ENCODE measurements around a stretch of chr3.

- RRBS, result no CpG with 5 or more reads among the region's 13 CpGs
Observed at GRCh38 chr3:184546987-184547641, 14.5 kb upstream of the EPHB3 start.

- RRBS, result no CpG with 5 or more reads among the region's 42 CpGs
Observed at GRCh38 chr3:184572507-184573365, 11.2 kb downstream of the EPHB3 start.

GRCh38 chr3:184765810-184766162 is 46.2 kb upstream of the VPS8 start:
- RRBS, result no CpG with 5 or more reads among the region's 5 CpGs

DNA sequence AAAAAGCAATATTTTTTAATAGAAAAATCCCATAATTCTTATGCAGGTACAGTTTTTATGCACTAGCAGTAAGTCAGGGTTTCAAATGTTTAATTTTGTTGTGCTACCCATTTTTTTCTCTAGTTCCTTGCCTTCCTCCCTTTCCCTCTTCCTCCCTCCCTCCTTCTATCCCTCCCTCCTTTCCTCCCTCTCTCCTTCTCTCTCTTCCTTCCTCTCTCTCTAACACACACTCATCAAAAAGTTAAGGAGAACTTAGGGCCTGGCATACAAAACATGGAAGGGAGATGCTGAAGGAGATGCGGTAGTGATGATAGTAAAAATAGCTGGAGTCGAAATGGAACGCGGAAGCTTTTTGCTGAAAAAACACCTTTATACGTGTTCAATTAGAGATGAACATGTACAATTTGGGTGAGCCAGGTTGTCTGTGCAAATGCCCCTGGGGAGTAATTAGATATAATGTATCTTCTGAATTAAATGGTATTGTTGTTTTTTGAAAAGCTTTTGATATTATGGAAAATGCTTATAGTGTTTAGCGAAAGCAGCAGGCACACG is 103.9 kb downstream of the VPS8 start:
- RRBS, result no CpG with 5 or more reads among the region's 7 CpGs

- RRBS, result no CpG with 5 or more reads among the region's 3 CpGs
Observed at GRCh38 chr3:185313619-185314122, 49.3 kb upstream of the MAP3K13 start.

GRCh38 chr3:185503484-185504194 is 4.8 kb upstream of the TMEM41A start:
- RRBS, result no CpG with 5 or more reads among the region's 2 CpGs

DNA sequence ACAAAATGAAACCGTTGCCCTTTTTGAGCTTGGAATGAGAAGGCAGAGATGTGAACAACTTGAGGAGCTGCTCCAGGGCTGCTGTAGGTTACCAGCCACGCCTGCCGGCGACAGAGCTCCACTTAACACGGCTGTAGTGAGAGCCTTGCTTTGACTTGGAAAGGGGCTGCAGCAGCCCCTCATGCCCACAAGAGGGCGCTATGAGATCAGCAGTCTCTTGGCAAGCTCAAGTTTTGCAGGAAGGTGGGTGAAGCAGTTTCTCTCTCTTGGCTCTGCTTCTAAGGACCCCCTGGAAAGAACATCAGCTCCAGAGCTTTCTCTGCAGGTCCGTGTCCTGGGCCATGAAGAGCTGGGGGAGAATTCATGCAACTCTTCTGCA is 74.3 kb downstream of the SENP2 start:
- RRBS, result no CpG with 5 or more reads among the region's 7 CpGs

DNA sequence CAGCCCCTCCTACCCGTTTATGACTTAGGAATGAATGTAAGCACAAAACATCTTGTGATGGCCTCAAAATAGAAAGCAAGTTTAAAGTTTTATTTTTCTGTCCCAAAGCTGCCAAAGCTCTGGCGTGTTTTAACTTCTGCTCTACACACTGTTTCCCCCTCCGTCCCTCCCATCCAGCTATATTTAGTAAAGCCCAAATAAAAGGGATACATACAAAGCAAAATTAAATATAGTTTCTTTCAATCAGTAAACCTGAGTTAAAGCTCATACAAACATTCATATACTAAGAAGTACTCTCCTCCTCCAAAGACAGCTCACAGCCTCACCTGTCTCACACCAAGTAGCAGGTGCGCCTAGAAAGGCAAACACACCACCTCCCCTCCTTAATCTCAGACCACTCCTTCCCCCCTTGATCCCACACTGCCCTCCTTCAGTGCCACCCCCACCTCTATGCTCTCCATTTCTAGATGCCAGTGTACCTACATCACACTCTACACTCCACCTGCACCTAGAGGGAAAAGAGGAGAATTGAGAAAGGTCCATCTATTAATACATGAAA is 59.7 kb downstream of the IGF2BP2 start:
- RRBS, result no CpG with 5 or more reads among the region's 4 CpGs

DNA sequence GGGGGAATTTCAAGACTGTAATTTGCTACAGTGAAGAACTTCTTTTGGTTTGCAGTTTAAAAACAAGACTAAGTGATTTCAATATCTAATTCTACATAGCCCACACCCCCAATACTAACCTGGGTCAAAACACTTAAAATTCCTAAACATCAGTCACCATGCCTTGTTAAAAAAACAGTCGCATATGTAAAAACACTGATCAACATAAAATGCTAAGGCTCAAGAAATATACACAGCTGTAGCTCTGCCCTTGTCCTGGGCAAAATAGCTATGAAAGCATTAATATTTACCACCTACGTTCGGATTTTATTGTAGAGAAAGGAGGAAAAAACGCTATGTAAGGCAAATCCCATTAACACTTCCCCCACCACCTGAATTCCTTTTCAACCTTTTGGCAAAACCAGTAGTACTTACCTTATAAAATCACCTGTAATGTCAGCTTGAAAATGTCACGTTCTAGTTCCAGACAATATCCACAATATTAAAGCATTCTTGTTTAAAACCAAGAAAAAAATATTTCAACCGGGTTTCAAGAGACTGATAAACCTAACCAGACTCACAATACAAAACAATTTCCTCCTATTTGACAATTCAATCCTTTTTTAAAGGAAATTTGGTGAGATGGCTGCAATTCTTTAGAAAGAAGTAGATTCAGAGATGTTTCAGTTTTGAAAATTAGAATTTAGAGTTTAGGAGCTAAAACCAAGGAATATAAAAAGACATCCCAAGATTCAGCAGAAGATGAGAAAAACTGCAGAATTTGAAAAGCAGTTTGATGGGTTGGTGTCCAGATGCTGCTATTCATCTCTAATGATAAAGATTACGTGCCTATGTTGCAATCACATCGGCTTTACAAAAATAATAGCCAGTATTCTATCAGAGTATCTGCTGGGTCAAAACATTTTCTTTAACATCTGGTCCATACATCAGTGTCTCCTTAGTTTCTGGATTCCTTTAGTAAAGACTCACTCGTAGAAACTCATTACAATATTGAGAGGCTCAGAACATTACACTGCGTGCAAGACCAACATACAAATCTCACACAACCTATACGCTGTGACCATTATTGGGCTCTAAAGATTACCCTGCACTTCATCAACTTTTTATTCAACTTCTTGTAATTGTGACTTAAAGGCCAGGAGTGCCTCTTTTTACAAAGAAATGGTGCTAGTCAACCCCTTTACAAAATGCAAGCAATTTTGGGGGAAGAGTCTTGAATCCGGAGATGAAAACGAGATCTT is 3.4 kb downstream of the TRA2B start:
- RRBS, result no CpG with 5 or more reads among the region's 13 CpGs

DNA sequence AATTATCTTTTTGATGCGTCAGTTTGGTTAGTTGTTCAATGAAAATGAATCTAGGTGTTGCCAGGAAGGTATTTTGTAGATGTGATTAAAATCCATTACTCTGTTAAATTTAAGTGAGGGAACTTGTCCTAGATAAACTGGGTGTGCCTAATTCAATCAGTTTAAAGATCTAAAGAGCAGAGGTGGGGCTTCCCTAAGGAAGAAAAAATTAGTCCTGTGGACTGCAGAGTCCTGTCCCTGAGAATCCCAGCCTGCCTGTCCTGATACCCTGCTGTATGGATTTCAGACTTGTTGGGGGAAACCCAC is 13.1 kb upstream of the TRA2B start:
- RRBS, result no CpG with 5 or more reads among the region's 1 CpG

- RRBS, result no CpG with 5 or more reads among the region's 10 CpGs
Observed at GRCh38 chr3:185973840-185974212, 36.0 kb upstream of the TRA2B start.

DNA sequence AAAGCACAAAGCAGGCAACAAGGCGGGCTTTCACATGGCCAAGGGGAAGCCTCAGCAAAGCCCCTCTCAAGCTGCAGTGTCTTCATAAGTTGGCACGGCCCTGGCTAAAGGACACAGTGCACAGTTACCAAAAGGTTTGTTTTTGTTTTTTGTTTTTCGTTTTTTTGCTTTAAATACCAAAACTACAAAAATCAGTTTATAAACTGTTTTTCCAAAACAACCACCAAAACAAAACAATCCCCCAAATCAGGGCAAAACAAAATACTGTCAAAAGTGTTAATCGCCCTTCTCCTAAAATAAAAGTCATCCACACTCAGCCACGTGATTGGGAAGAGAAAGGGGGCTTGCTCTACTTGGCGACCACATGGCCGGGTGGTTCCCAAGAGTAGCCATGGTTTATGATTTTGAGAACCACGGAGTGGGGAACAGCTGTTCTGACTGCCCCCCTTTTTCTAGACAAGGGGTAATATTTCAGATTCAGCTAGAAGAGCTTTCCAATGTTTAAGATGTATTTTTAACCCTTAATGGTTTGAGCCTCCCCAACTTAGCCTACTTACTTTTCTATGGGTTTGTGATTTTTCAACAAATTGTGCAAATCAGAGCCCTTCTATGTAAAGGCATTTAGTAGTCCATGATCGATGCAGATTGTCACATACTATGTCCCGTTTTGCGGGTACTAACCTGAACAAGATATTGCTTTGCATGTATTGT is 61.1 kb downstream of the ETV5 start:
- RRBS, result no CpG with 5 or more reads among the region's 11 CpGs

- RRBS, result no CpG with 5 or more reads among the region's 17 CpGs
Observed at GRCh38 chr3:186097746-186098660, 10.9 kb downstream of the ETV5 start.

DNA sequence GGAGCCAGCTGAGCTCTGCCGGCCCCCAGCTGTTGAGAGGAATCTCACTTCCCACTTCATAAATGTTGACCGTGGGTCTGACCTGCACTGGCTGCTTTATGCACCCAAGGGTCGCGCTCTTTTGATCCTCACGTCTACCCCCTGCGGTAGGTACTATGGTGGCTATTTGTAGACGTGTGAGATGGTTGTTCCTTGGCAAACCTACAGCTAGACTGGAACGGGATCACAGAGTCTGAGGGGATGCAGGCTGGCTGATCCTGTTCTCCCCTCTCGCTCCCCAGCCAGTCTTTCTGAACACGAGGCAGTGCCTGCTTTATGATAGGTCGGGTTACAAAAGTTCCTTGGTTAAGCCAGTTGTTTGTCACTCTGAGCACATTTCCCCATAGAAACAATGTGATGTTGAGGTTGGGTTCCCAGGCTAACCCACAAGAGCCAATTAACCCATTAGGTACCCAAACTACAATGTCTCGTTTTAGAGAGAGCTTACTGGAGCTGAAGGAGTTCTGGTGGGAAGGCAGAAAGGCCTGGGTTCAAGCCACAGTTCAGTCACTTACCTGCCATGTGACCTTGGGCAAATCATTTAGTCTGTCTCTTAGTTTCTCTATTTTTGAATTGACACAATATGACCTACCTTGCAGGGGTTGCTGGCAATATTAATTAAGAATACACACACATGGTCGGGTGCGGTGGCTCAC is 113.1 kb upstream of the ETV5 start:
- RRBS, result no CpG with 5 or more reads among the region's 14 CpGs

DNA sequence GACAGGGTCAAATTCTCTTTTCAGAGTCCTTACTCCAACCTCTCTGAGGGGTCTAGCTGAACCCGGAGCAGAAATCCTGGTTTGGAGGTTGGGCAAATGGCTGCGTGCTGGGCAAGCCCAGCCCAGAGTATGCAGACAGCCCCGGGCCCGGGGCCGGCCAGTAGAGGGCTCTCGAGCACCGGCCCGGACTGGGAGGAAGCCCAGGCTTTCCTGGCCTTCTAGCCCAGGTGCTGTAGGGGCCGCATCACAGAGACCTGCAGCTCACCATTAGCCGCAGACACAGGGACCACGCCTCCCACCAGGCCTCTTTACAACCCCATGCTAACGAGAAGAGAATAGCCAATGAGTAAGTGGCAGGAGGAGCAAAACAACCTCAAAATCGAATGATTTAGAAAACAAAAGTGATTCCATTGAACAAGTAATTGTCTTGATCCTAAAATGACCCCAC is 102.5 kb downstream of the DGKG start:
- RRBS, result 9% methylated on average over 2 of the region's 13 CpGs

DNA sequence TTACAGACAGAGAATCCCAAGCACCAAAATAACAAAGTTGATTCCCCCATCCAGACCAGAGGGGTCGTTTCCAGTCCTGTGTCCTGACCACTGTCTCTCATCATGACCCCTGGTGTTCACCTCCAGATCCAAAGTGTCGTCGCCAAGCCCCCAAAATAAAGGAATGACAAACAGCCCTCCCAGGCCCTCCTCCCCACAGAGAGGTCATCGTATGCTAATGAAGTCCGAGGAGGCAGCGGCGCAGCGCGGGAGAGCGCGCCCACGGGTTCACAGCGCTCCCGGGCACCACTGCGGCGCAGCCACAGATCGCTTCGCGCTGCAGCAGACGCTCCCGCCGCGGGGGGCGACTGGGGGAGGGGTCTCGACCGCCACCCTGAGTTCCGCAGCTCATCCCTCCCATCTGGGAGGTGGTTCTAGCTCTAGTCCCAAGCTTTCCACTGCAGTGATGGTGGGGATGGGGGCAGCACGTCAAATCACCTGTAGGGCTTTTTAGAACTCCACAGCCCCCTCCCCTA is 1.3 kb downstream of the DGKG start:
- RRBS, result no CpG with 5 or more reads among the region's 28 CpGs

GRCh38 chr3:186383023-186383571 is 21.1 kb upstream of the DGKG start:
- RRBS, result no CpG with 5 or more reads among the region's 13 CpGs

- RRBS, result no CpG with 5 or more reads among the region's 4 CpGs
Observed at GRCh38 chr3:186594551-186594959, 18.3 kb upstream of the AHSG start.

GRCh38 chr3:186598106-186598910 is 14.6 kb upstream of the AHSG start:
- RRBS, result no CpG with 5 or more reads among the region's 12 CpGs

DNA sequence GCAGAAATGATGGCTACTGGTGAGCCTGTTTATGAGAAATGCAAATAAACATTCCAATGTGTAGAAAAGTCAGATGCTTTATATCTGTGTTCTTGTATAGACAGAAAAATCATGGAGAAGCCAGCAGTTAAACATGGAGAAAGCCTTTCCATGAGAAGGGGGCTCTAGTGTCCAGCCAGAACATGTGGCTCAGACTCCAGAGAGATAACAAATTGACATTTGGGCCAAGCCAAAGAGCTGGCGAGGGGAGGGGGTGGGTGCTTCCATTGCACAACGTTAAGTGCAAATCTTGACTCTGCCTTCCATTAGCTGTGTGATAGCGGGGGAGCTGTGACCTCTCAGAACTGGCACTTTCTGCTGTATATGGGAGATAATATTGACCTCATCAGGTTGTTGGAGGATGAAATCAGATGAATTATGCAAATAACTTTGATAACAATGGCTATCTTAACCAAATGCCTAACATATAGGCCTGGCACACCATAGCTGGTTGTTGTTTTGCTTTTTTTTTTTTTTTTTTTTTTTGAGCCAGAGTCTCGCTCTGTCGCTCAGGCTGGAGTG is 3.2 kb downstream of the KNG1 start:
- RRBS, result no CpG with 5 or more reads among the region's 5 CpGs

Measured in zone of skin (tissue), 1 donor.